Hepatocyte (in vitro differentiated cells and primary cell): ENCODE data around the gene FAM174B.

GRCh38 chr15:92638584-92639643 is 16.7 kb downstream of the FAM174B start:
- RAMPAGE, long total RNA = no peak
- RRBS = no CpG with 5 or more reads among the region's 19 CpGs

- RAMPAGE, long total RNA = no peak
- RRBS = no CpG with 5 or more reads among the region's 8 CpGs
Measured at GRCh38 chr15:92645270-92646224, 10.0 kb downstream of the FAM174B start.

DNA sequence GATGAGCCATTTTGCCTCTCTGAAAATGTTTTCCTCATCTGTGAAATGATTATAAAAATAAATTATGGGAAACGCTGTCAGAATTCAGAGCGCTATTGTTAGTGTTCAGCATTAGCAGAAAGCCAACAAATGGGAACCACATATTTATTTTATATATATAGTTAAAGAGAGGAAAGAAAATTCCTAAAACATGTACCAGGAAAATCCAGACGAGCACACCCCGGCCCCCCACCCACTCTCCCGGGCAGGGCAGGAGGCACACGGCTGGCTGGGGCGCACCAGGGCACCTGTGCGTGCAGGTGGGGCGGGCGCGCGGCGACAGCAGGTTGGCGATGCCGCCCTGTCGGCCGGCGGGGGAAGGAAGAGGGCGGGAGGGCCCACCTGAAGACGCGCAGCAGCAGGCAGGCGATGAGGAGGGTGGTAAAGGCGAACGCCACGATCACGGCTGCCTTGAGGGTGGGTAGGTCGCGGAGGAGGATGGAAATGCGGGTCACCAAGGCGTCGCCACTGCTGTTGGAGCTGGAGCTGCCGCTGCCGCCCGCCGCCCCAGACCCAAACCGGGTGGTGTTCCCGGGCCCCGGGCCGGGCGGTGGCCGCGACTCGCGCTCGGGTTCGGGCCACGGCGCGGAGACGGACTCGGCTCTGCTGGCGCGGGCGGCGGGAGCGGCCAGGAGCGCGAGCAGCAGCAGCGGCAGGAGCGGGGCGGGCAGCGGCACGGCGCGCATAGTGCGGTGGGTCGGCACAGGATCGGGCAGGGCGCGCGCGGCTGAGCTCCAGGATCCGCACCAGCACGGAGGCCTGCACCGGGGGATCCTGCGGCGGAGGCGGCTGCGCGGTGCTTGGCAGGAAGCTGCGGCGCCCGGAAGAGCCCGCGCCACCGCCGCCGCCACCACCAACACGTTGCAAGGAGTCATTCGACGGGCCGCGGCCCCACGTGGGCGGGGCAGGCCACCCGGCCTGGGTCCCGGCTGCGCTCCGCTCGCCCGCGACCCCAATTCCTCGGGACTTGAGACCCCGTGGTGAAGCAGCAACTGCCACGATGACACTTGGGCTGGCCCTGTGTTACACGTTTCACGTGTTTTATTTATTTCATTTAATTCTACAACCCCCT is at the start of gene FAM174B:
Gene FAM174B, minus strand, starts transcription at position 841 of the 1,111 bp plus-strand sequence.
- RAMPAGE, long total RNA = no peak
- RRBS = 3% methylated on average over 22 of the region's 107 CpGs

- RAMPAGE, long total RNA = no peak
- RRBS = no CpG with 5 or more reads among the region's 8 CpGs
Measured at GRCh38 chr15:92810449-92811057, 89.6 kb upstream of the CHD2 start.

GRCh38 chr15:92869889-92870600 is 30.1 kb upstream of the CHD2 start:
- RAMPAGE, long total RNA = no peak
- RRBS = no CpG with 5 or more reads among the region's 10 CpGs

DNA sequence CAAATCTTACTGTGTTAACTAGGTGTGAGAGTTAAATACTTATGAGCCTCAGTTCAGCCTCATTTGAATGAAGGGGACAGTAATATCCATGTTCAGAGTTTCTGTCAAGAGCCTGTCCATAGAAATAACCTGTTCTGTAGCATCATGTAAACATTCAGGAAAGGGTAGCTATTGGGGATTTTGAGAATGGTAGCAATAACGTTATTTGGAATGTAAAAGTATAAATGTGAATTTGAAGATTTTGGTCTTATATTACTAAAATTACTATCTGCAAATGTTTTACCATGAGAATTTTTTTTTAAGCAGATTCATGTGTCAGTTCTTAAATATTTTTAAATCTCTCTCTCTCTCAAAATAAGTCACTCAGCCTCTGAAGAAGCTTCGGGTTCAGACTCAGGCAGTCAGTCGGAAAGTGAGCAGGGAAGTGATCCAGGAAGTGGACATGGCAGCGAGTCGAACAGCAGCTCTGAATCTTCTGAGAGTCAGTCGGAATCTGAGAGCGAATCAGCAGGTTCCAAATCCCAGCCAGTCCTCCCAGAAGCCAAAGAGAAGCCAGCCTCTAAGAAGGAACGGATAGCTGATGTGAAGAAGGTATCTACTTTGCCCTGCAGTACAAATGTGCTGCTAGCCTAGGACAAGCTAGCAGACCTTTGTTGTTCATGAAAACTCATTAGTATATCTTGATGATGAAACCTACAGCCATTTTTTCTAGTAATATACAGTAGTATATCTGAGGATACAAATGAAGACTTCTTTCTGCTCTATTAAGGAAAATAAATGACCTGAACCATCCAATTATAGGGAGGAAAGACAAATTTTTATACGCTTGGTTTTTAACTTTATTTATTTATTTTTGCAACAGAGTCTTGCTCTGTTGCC is 24.1 kb downstream of the CHD2 start:
- RAMPAGE, long total RNA = no peak
- RRBS = no CpG with 5 or more reads among the region's 9 CpGs

DNA sequence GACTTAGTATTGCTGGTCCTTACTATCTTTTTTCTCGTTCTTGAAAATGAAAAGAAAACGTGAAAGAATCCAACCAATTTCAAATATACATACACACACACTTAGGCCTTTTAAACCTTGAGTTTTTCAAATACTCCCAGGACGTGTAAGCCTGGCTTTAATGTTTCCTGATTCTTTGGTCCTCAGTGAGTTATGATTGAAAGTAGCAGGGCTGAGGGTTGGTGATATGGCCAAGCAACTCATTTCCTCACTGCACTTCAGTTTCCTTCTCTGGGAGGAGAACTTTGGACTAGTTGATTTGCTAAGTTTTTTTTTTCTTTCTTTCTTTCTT is 34.6 kb downstream of the CHD2 start:
- RAMPAGE, long total RNA = no peak
- RRBS = no CpG with 5 or more reads among the region's 3 CpGs

- RAMPAGE, long total RNA = no peak
- RRBS = no CpG with 5 or more reads among the region's 10 CpGs
Measured at GRCh38 chr15:93016966-93017594, 71.9 kb downstream of the RGMA start.

DNA sequence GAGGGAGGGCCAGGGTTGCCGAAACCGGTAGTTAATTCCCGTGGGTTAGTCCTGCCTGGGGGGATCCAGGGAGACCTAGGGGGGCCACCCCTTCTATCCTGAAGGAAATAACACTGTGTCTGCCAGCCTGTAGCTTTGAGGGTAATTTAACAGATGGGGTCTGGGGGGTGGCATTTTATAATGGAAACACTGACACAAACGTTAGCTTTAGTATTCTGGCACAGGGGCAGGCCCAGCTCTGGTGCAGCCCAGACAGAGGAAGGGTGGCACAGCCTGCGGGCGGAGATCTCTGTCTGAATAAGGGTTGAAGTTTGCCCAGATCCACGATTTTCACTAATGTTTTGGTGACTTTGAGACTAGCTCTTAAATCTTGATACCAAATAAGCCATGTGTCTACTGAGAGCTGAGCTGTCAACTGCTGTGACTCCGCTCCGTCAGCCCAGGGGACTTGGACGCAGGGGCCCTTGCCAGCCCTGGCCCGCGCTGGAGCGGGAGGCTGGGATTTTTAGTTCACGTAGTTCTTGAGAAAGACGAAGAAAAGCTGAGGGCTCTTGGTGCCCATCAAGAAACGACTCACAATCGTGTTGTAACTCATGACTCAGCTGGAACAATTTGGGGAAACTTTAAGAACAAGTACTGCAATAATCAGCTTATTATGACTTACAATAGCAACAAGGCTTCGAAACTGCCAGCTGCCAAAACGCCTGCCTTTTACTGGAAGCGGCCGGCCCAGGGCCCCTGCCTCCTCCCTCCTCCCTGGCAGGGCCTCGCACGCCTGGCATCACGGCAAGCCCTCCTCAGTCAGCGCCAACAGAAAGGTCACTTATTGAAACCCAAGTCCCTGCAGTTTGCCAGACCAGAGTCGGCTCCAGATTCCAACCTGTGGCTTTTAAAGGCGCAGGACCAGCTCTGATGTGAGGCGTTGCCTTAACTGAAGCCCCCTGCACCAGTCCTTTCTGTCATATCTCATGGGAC is 60.4 kb downstream of the RGMA start:
- RAMPAGE, long total RNA = no peak
- RRBS = no CpG with 5 or more reads among the region's 28 CpGs

DNA sequence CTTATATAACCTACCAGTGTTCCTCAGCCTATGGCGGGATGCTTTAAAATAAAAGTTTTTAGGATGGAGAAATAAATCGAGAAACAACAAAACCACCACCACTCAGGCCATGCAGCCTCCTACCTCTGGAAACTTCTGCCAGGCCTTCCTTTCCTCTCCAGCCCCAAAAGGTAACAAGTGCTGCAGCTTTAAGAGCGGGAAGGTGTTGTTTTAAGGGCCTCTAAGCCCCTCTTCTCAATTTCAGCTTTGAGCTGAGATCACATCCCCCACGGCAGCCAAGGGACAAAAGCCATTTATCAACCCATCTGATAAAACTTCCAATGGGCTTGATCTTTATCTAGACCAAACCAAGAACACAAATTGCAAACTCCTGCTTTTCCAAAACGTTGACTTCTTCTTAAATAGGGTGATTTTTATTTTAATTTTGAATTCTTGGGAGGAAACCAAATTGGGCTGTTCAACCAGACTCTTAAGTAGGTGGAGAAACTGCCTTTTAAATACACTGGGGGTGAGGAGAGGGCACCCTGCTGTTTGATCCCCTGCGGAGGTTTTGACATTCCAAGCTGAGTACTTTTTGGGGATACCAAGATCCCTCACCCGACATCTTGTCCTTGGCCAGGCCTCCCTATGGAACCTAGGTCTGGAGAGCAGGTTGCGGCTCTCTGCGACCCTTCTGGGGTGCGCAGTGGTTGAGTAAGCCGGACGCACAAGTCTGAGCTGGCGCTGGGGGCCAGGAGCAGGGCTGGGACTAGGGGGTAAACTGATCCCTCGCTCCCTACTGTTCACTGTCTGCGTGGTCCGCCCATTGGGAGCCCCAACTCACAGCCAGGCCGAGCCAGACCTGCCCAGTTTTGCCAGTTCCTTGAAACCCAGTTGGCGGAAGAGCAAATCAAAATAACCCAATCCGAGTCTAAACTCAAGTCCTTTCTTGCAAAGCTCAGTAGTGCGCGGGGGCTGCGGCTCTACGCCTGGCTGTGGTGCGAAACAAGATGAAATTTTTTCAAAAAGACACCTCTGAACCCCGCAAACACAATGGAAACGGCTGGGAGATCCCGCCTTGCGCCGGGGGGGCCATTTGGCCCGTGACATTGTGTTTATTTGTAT is 17.8 kb downstream of the RGMA start:
- RAMPAGE, long total RNA = no peak
- RRBS = no CpG with 5 or more reads among the region's 30 CpGs

GRCh38 chr15:93071968-93072256 is 17.1 kb downstream of the RGMA start:
- RAMPAGE, long total RNA = no peak
- RRBS = no CpG with 5 or more reads among the region's 7 CpGs

GRCh38 chr15:93213274-93213749 is 124.3 kb upstream of the RGMA start:
- RAMPAGE, long total RNA = no peak
- RRBS = no CpG with 5 or more reads among the region's 5 CpGs

GRCh38 chr15:93900400-93900840 is 330.9 kb upstream of the MCTP2 start:
- RAMPAGE, long total RNA = no peak
- RRBS = no CpG with 5 or more reads among the region's 17 CpGs

GRCh38 chr15:94080726-94081025 is 150.7 kb upstream of the MCTP2 start:
- RAMPAGE, long total RNA = no peak
- RRBS = no CpG with 5 or more reads among the region's 6 CpGs

GRCh38 chr15:94110737-94111122 is 120.6 kb upstream of the MCTP2 start:
- RAMPAGE, long total RNA = no peak
- RRBS = no CpG with 5 or more reads among the region's 1 CpG

DNA sequence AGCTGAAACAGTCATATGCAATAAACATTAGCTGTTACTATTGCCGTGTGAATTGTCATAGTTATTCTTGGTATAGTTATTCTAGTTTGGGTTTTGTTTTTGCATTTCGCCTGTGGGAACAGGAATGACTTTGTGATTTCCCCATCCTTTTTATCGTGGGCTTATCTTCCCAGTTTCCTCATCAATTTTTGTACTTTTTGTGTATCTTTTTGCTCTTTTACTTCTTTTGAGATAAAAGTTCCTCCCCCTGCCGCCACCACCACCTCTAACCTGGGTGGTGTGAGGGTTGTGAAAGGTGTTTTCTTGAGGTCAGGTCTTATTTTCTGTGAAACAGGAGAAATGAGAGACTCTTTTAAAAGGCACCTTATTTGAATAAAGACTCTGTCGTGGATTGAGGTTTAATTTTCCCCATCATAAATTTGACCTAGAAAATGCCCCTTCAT is 94.0 kb downstream of the MCTP2 start:
- RAMPAGE, long total RNA = no peak
- RRBS = no CpG with 5 or more reads among the region's 5 CpGs

GRCh38 chr15:94567912-94568426 is 336.6 kb downstream of the MCTP2 start:
- RAMPAGE, long total RNA = no peak
- RRBS = no CpG with 5 or more reads among the region's 1 CpG

DNA sequence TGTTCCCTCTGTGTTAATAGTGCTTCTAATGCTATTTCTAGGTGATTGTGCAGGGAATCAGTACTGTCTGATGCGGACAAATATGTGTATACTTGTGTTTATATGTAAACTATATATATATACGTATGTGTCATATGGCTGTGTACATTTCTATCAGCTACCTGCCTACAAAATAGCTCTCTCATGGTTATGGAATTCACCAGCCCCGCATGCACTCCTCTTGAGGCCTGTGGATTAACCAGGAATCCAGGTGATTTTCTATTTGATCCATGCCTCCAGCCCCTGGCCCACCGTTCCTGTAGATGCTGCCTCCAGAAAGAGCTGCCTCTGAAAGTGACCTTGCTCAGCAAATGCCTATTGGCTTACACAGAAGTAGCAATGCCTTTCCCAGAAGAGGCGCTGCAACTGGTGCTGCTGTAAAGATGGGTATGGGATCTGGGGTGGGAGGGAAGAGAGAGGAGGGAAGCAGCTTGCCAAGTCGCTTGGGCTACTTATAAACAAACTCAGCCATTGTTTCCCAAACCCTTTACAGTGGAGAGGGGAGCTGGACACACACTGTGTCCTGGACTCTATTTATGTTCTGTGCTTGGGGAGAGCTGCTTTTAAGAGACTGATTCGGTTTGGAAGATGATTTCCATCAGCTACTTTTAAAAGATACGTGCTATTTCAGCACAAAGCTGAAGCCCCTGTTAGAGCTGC is 440.3 kb downstream of the MCTP2 start:
- RAMPAGE, long total RNA = no peak
- RRBS = no CpG with 5 or more reads among the region's 8 CpGs

DNA sequence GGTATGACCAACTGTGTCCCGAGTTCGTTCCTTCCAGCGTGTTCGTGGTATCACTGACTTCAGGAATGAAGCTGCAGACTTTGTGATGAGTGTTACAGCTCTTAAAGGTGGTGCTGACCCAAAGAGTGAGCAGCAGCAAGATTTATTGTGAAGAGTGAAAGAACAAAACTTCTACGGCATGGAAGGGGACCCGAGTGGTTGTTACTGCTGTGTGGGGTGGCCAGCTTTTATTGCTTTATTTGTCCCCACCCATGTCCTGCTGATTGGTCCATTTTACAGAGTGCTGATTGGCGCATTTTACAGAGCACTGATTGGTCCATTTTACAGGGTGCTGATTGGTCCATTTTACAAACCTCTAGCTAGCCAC is 1016.0 kb downstream of the MCTP2 start:
- RAMPAGE, long total RNA = no peak
- RRBS = no CpG with 5 or more reads among the region's 7 CpGs

- RAMPAGE, long total RNA = no peak
- RRBS = no CpG with 5 or more reads among the region's 17 CpGs
Measured at GRCh38 chr15:95365509-95366597, 964.6 kb upstream of the NR2F2 start.